H4 (cell line): Measurements from ENCODE around the genes TRA2A and FAM221A.

GRCh38 chr7:23469178-23469686 lies 1.1 kb downstream of the IGF2BP3 start:
- RAMPAGE, long total RNA, result no peak

DNA sequence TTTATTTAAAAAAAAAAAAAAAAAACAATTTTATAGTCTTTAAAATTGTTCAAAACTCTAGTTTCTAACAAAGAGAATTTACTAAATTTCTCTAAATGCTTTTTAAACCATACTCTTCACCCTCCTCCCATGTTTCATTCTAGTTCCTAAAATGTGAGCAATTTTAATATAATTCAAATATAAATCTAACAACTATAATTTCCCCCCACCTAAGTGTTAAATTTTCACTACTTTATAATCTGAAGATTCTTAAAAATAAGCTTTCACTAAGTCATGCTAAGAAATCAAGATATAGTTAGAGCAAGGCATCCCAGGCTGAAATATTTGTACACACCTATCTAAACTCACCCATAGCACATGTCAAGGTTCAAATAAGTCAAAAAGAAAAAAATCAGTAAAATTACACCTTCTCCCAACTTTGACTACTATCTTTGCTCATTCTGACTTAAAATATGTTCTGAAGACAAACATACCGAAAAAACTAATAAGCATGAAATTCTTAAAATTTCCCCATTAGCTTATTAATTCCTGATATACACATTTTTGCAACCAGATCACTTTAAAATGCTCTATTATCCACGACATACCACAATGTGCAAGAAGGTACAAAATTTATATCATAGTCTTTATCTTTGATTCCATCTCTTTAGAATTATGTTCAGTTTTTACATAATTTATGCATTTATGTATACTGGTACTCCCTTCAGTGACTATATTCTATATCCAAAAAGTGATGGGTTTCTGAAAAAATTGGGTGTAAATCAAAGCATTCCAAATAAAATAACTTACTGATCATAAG lies 9.0 kb downstream of the TRA2A start:
- RAMPAGE, long total RNA, result no peak

GRCh38 chr7:23531300-23532296 lies at the start of gene TRA2A:
TSS of gene TRA2A (minus strand) at chr7:23531981.
- RAMPAGE, long total RNA, result no peak

DNA sequence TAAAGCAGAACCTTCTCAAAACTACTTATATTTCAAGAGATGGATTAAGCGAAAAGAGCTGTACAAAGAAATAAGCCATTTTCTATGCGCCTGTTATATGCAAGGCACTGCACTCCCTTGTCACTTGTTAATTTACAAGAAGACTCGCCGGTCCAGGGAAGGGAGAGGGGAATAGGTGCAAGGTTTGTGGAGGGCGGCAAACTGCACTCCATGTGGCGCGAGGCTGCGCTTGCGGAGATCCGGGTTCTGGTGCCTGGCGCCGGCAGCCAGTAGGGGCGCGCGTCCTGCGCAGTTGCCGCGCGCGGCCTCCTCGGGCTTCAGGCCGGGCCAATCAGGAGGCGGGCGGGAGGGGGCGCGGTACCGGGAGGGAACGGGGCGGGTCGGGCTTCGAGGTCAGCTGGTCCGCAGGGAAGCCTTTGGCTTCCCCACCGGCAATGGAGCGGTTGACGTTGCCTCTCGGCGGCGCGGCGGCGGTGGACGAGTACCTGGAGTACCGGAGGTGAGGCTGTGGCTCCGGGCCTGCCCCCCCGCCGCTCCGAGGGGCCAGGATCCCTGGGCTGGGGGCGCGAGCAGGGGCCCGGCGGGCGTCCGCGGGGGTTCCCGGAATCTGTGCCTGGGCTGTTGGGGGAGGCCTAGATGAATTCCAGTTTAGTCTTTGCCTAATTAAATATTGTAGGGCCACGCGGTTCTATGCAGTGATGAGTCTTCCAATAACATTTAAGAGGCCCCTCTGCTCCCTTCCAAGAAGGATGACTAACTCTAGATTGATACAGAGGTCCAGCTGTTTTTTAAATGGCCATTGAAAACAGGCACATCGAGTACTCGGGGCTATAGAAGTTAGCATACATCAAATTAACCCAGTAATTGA lies at the start of gene FAM221A:
FAM221A (plus strand) TSS at position 415 of the 868 bp plus-strand sequence.
- RAMPAGE, long total RNA, result no peak

- RAMPAGE, long total RNA, result no peak
Measured at GRCh38 chr7:23759955-23760581, 50.0 kb downstream of the STK31 start.

DNA sequence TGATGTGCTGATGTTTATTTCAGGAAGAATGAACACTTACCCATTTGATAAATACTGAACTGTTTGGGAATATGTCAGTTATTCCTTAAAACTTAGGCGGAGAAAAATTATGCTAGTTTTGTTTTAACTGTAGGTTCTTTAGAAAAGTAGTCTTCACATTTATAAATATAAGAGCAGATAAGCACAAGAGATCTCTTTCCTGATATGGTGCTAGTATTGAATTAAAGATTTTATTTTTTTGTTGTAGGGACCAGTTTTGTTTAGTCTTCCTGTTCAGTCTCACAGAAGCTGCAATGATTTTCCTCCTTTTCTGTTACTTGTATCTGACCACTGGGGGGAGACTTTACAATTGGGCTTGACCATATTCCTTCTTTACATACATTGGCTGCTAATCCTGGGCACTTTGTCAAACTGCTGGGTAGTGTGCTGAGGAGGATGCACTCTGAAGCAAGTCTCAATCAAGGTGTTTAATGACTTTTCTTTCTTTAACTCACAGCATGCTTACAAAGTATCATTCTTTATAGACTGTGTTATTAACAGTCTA lies 2.8 kb downstream of the PALS2 start:
- RAMPAGE, long total RNA, result no peak

DNA sequence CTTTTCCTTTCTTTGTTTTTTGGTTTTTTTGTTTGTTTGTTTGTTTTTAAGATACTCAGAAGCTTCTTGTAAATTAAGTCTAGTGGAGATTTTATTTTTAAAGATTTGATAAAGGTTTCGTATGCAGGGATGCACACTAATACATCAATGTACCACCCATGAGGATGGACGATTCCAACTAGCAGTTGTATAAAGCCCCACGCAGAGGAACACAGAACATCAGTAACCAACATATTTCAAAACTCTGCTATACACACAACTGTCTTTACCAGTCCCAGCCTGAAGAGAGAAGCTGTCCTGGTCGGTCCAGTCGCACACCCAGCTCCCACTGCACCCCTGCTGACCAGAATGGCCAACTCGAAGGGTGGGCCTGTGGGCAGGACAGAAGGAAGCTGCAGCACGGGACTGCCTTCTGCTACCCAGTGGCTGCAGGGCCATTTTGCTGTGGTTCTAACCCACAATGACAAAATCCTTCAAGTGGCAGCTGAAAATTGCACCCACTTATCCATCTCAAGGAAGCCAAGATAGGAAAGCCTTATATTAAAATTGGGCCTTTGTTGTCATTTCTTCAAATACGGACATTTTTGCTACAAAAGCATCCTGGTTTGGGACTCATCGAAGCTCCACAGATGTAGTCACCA lies 48.3 kb downstream of the GSDME start:
- RAMPAGE, long total RNA, result no peak

- RAMPAGE, long total RNA, result no peak
Measured at GRCh38 chr7:24820615-24821289, 63.5 kb upstream of the GSDME start.

DNA sequence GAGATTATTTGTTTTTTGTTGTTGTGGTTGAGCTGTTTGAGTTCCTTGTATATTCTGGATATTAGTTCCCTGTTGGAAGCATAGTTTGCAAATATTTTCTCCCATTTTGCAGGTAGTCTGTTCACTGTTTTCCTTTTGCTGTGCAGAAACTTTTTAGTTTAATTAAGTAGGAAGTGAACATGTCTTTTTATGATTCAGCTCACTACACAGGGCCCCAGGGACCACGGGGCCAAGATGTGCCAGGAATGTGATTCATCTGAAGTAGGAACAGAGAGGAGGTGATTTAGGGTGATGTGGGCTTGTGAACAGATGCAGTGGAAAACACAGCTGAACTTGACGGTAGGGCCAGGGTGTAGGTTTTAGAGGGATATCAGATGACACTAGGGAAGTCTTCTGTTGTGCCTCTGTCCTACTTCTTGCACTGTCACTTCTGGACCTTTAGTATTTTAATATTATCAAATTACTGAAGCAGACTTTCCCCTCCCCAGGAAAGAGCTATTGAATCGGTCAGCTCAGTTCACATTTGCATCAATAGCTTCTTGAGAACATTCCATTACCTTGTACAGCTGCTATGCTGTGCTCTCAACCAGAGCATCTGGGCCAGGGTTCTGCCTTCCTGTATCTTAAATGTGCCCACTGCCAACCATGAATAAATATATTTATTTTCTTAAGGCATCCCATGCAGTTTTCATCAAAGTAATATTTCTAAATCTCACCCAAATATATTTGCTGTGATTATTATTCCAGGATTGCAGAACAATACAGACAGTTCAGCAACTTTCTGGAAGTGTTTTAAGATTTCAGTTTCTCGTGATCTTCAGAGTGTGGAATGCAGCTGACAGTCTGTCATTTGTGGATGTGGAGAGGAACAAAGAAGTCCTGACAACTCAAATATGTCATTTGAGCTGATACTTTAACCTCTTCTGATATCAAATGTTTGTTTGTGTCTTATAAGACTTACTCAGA lies 96.8 kb downstream of the OSBPL3 start:
- RAMPAGE, long total RNA, result no peak

DNA sequence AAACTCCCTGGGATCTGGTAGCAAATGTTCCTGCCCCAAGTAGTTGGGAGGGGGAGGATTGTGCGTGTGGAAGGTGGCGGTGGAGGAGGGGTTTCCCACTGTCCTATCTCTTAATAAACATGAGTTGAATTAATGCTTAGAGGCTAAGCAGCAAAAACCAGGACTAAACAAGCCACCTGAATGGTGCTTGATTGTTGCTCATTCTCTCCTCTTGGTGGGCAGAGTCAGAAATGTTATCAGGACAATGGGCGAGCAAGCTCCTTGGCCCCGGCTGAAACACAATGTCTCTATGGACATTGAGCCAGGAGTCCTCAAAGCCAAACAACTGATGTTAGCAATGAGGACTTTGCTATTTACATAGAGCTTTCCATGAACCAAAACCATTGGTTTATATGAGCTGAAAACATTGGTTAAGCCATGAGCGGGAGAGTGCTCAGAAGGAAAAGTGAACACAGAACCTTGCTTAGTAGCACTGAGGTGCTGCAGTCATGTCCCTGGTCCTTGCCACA lies 21.4 kb upstream of the NPVF start:
- RAMPAGE, long total RNA, result no peak

GRCh38 chr7:25408326-25408598 lies 180.0 kb upstream of the NPVF start:
- RAMPAGE, long total RNA, result no peak

DNA sequence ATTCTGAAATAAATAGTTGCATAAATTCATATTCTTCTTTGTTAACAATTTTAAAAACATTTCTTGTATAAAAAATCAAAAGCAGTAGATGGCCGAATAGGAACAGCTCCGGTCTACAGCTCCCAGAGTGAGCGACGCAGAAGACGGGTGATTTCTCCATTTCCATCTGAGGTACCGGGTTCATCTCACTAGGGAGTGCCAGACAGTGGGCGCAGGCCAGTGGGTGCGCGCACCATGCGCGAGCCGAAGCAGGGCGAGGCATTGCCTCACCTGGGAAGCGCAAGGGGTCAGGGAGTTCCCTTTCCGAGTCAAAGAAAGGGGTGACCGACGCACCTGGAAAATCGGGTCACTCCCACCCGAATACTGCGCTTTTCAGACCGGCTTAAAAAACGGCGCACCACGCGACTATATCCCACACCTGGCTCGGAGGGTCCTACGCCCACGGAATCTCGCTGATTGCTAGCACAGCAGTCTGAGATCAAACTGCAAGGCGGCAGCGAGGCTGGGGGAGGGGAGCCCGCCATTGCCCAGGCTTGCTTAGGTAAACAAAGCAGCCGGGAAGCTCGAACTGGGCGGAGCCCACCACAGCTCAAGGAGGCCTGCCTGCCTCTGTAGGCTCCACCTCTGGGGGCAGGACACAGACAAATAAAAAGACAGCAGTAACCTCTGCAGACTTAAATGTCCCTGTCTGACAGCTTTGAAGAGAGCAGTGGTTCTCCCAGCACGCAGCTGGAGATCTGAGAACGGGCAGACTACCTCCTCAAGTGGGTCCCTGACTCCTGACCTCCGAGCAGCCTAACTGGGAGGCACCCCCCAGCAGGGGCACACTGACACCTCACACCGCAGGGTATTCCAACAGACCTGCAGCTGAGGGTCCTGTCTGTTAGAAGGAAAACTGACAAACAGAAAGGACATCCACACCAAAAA lies 374.9 kb upstream of the NPVF start:
- RAMPAGE, long total RNA, result no peak

- RAMPAGE, long total RNA, result no peak
Measured at GRCh38 chr7:25849372-25850226, 302.4 kb upstream of the NFE2L3 start.

DNA sequence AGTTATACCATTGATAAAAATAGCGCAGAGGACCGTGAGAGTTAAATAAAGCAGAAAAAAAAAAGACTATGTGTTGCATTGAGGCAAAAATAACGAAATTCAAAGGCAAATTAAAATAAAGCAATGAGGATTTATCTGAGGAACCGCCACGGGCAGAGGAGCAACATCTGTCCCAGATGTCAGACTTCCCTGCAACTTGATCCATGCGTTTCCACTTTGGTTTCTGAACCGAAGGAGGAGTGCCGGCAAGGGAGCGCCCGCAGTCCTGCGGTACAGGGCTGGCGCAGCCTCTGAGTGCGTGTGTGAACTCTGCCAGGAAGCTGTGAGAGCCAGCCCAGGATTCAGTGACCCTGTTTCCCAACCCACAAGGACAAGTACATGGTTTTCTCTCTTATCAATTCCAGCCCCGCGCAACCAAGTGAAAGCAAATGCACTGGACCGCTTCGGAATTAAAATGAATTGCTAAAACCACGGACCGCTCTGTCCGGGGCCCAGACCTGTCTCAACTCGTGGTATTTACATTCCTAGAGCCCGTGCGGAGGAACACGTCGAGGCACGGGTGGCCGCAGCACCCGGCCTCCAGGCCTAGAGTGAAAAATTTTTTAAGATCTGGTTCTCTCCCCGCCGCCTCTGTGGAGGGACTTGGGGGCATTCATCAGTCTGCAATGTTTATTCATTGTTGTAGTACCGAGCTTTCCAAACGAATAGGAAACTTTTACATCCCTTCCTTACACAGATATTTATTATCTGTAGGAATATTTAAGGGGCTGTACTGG lies 291.6 kb upstream of the NFE2L3 start:
- RAMPAGE, long total RNA, result no peak

GRCh38 chr7:25897039-25897503 lies 254.9 kb upstream of the NFE2L3 start:
- RAMPAGE, long total RNA, result no peak

DNA sequence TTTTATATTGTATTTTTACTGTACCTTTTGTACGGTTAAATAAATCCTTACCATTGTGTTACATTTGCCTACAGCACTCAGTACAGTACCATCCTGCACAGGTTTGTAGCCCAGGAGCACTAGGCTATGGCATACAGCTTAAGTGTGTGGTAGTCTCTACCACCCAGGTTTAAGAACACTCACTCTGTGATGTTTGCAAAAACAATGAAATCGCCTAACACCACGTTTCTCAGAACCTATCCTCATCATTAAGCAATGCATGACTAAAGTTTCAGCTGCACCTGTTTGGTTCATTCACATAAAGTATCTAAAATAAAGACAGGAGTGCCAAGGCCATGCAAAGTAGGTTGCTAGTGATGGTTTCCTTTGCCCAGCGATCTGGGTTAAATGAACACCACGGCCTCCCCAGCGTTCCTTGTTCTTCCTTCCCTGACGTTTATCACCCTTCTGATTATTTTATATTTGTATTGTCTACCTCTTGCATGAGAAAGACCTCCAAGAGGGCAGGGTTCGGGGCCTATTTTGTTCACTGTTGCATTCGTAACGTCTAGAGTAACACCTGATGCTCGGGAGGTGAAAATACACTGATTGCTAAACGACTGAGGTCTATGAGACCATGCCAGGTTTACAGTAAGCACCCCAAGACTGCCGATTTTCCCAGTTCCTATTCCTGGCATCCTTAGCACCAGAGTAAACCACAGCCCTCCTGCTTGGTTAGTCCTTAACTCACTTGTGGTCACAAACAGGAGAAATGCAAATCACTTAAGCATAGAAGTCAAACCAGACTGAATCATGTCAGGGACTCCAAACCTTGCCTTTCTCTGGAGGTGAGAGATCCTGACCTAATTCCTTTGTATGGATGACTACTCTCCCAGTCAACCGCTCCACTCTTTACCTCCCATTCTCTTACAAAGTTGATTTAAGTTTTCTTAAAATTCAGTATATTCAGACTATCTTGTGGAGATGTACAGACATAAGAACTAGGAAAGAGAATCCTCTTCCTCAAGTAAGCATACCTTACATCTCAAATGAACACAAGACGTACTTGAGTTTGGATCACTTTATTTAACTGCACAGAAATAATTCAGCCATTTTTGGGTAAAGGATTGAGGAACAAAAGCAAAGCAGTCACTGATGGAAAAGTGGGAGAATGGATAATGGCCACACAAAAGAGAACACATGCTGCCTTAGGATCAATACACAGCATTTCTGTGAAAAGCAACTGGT lies 204.0 kb upstream of the NFE2L3 start:
- RAMPAGE, long total RNA, result no peak

DNA sequence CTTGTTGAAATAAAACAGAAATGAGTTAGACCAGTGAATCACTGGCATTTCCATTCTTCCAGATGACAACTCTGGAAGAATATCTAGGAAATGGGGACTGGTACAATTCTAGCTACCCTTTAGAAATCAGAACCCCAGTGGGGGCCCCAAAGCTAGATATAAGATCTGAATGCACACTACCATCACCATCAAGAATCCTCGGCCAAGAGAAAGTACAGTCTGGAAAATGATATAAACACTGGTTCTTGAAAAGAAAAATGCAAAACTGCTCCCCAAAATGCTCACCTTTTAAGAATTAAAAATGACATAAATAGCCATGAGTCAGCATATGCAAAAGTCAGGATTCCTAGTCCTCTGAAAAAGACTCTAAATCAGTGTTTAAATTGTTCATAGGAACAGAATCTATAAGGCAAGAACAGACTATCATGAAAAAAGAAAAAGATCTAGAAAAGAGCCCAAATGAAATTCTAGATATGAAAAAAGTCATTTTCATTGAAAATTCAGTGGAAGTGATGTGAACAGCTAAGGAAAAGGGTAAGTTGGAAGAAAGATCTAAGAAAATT lies 19.1 kb downstream of the HNRNPA2B1 start:
- RAMPAGE, long total RNA, result no peak

- RAMPAGE, long total RNA, result no peak
Measured at GRCh38 chr7:26194755-26195604, 5.6 kb downstream of the HNRNPA2B1 start.

DNA sequence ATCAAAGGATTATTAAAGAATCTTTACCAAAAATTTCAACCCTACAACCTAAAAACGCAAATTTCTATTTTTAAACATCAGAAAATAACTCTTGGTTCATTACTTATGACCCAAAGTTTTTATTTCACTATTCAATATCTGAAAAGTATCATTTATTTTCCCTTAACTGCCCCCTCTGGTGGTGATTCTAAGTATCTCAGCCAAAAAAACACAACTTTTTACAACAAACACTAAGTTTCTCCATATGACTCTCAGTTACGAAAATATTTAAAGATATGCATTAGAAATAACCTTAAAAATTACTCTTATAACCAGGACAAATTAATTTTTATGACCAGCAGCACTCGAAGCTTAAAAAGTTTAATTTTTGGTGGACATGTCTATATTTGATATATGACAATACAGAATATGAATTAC lies 2.5 kb downstream of the HNRNPA2B1 start:
- RAMPAGE, long total RNA, result no peak

- RAMPAGE, long total RNA, result no peak
Measured at GRCh38 chr7:26211426-26212440, 10.2 kb downstream of the CBX3 start.